Transverse colon (tissue), 4 donors: ENCODE results near the genes STRADA and FTSJ3.

DNA sequence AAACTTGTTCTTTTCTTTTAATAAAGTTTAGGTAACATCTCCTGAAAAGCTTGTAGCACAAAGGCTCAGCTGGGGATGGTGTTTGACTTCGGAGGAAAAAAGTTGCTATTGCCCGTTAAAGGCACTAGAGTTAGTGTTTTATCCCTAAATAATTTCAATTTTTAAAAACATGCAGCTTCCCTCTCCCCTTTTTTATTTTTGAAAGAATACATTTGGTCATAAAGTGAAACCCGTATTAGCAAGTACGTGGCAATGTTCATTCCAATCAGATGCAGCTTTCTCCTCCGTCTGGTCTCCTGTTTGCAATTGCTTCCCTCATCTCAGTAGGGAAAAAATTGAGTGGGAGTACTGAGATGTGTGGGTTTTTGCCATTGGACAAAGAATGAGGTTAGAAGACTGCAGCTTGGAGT, 14.5 kb upstream of the MRC2 start:
- PRO-cap = no peak
- RAMPAGE, long total RNA, 4 experiments = no peak in any of the 4 experiments

- PRO-cap = no peak
- RAMPAGE, long total RNA, 4 experiments = start-site peak on the plus strand in 1 of 4 experiments, at chr17:62666385-62666548 at its widest, 6 reads per replicate
These were observed 38.6 kb downstream of the MRC2 start for GRCh38 chr17:62665757-62666881.

DNA sequence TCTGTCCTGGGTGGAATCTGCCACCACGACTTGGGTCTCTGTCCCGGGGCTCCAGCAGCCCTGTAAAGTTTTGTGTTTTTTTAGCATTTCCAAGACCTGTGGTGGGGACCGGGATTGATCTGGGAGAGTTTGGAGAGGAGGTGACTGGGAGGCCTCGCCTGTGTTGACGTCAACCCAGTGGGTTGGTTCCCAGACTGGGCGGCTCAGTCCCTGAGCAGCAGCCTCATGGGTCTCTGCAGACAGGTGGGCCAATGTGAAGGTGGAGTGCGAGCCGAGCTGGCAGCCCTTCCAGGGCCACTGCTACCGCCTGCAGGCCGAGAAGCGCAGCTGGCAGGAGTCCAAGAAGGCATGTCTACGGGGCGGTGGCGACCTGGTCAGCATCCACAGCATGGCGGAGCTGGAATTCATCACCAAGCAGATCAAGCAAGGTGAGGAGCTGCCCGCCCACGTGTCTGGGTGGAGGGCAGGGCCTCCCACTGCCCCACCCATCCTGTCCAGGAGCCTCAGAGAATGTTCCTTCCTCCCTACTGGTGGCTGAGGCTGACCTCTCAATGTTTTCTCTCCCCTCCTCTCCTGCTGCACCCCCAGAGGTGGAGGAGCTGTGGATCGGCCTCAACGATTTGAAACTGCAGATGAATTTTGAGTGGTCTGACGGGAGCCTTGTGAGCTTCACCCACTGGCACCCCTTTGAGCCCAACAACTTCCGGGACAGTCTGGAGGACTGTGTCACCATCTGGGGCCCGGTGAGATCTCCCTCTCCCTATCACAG, 44.1 kb downstream of the MRC2 start:
- PRO-cap = no peak
- RAMPAGE, long total RNA, 4 experiments = no peak in any of the 4 experiments

- PRO-cap = no peak
- RAMPAGE, long total RNA, 4 experiments = no peak in any of the 4 experiments
These were observed 52.4 kb downstream of the MRC2 start for GRCh38 chr17:62679716-62680373.

DNA sequence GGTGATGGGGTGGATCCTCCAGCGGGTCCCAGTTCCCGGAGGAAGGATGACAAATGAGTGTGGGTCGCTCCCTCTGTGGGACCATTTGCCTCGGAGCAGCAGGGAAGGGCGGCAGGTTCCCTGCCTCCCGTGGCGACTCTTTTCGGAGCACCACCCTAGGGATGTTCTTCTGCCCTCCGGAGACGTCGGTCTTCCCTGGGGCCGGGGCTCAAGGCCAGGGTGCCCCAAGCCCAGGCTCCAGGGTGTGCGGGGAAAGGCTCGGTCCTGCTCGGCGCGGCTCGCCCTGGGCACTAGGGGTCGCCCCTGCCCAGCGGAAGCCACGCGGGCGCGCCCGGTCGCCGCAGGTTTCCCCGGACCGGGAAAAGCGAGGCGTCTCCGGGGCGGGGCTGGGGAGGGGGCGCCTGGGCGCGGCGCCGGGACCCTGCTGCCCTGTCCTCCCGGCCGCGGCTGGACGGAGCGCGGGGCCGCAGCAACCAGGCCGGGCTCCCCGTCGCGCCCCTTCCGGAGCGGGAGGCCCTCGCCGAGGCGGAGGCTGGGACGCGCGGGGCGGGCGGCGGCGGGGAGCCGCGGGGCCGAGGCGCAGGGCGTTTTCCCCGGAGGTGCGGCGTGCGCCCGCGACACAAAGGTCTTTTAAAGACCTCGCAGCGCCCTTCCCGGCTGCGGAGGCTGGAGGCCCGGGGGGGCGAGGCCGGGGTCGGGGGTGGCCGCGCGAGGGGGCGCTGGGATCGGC, 76.3 kb downstream of the MRC2 start:
- PRO-cap = no peak
- RAMPAGE, long total RNA, 4 experiments = no peak in any of the 4 experiments

- PRO-cap = unidirectional peak, minus-strand start at chr17:62704635
- RAMPAGE, long total RNA, 4 experiments = no peak in any of the 4 experiments
These were observed 77.1 kb downstream of the MRC2 start for GRCh38 chr17:62704383-62705118.

GRCh38 chr17:62724591-62725264, 83.4 kb downstream of the MARCHF10 start:
- PRO-cap = no peak
- RAMPAGE, long total RNA, 4 experiments = no peak in any of the 4 experiments

- PRO-cap = no peak
- RAMPAGE, long total RNA, 4 experiments = no peak in any of the 4 experiments
These were observed 196.4 kb downstream of the TANC2 start for GRCh38 chr17:63162064-63163272.

- PRO-cap = bidirectional peak, plus-strand start at chr17:63520670, minus-strand start at chr17:63520577
- RAMPAGE, long total RNA, 4 experiments = no peak in any of the 4 experiments
These were observed 2.7 kb upstream of the KCNH6 start for GRCh38 chr17:63520438-63520913.

- PRO-cap = unidirectional peak, plus-strand start at chr17:63621694
- RAMPAGE, long total RNA, 4 experiments = no peak in any of the 4 experiments
These were observed 802 bp upstream of the MAP3K3 start for GRCh38 chr17:63621438-63621791.

- PRO-cap = no peak
- RAMPAGE, long total RNA, 4 experiments = no peak in any of the 4 experiments
These were observed 10.2 kb downstream of the MAP3K3 start for GRCh38 chr17:63632443-63632809.

GRCh38 chr17:63681156-63681878, 18.6 kb downstream of the LIMD2 start:
- PRO-cap = no peak
- RAMPAGE, long total RNA, 4 experiments = no peak in any of the 4 experiments

DNA sequence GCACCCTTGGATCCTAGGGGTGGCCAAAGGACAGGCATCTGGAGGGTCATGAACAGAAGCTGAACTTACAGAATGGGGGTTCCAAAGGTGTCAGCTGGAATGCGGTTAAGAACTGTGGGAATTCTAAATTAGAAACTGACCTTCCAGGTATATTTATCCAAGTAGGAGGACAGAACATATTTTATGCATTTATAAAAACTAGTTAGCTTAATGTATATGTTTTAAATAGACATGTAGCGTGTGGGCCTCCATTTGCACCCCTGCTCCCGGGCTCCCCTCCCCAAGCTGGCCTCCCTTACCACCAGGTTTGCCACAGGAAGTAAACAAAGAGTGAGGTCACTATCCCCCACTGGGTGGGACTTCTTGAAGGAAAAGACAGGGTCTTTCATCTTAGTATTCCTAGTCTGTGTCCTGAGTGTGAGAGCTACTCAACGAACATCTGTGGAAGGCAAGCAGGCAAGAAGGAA, 6.3 kb upstream of the LIMD2 start:
- PRO-cap = no peak
- RAMPAGE, long total RNA, 4 experiments = no peak in any of the 4 experiments

DNA sequence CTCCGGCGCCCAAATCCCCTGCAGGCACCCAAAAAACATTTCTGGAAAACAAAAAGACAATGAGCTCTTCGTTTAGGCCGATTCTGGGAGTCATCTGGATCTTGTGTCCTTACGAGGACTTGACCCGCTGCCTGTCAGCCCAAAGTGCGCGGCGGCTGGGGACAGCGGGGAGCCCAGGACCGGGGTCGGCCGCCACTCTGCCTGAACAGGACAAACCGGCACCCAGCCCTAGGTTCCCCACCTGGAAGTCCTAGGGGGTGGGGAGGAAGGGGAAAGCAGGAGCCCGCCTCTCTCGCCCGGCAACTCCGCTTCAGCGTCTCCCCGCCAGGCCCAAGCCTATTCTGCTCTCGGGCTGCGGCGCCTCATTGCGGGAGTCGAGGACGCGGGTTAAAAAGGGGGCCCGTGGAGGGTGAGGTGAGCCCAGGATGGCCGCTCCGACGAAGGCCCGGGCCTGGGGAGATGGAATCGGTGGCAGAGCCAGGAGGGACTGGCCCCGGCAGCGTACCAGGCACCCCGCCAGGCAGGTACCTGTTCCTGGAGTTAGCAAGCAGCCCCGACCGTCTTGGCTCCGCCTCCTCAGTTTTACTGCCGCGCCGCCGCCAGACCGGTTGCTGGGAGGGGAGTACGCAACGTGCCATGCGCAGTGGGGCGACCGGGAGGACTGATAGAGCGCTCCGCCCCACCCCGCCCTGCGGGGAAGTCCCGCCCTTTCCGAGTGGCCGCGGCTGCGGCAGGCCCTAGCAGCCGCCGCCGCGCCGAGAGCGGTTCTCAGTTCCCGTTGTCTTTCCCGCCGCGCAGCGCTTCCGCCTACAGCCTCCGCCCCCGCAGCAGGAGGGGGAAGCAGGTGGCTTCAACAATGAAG, at the start of gene STRADA:
TSS of gene STRADA (minus strand) at position 587 of the 862 bp plus-strand sequence.
- PRO-cap = bidirectional peak, plus-strand start at position 142 of the sequence, minus-strand start at position 136 of the sequence; unidirectional peak, minus-strand start at position 209 of the sequence; unidirectional peak, minus-strand start at position 338 of the sequence; bidirectional peak, plus-strand start at position 771 of the sequence, minus-strand start at position 584 of the sequence
- RAMPAGE, long total RNA, 4 experiments = start-site peak on the minus strand in 2 of 4 experiments, centred at positions 509 to 553 of the sequence, 56 to 77 reads per replicate

DNA sequence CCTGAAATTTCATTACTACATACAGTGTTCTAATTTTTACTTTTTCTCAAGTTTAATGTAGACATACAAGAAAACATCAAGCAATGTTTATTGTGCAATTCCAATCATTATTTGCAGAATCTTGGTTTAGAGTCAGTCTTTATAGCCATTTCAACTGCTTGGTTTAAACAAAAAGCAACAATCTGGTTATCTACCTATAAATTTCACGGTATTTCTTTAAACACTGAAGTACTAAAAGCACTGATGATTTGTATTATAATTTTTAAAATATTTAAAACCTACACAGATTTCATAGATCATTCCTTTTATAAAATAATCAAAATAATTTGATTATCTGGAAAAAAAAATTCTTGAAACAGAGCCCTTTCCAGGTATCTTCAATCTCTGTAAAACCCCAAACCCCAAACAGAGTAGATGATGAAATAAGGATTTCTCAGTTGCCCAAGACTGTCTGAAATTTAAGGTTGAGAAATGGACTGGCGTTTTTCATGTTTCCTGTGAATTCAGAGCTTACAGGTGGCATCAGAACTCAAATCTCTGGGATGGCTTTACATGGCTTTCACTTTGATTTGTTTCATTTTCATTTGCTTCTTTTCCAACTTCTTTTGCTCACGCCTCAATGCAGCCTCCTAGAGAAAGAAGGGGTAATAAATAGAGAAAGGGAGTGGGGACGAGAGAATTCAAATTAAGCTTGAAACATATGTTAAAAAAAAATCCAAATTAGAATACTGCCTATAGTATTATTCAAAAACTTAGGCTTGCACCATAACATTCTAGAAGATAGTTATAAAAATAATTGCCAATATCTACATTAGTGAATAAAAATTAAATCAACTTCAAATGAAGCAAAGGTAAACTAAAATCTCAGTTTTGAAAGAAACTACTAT, 5.0 kb upstream of the STRADA start:
- PRO-cap = no peak
- RAMPAGE, long total RNA, 4 experiments = no peak in any of the 4 experiments

DNA sequence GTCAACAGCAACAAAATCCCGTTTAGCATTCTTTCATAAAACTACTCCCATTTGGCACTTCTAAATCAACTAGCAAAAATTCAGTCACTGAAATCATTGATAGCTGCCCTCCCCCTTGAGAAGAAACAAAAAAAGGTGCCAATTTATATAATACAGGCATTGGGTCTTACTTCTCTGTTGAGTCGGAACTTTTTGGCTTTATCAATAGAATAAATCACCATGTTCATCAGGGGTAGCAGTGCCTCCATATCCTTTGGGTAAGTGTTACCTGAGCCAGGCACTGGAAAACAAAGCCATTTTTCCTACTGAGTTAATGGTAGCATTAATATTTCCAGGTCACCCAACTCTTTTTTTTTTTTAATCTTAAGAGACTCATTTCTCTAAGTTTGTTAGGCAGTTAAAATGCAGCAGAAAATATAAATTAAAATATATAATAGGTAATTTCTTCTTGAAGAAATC, 10.6 kb upstream of the STRADA start:
- PRO-cap = no peak
- RAMPAGE, long total RNA, 4 experiments = start-site peak on the minus strand in 2 of 4 experiments, centred at positions 200 to 215 of the sequence, 46 to 82 reads per replicate

DNA sequence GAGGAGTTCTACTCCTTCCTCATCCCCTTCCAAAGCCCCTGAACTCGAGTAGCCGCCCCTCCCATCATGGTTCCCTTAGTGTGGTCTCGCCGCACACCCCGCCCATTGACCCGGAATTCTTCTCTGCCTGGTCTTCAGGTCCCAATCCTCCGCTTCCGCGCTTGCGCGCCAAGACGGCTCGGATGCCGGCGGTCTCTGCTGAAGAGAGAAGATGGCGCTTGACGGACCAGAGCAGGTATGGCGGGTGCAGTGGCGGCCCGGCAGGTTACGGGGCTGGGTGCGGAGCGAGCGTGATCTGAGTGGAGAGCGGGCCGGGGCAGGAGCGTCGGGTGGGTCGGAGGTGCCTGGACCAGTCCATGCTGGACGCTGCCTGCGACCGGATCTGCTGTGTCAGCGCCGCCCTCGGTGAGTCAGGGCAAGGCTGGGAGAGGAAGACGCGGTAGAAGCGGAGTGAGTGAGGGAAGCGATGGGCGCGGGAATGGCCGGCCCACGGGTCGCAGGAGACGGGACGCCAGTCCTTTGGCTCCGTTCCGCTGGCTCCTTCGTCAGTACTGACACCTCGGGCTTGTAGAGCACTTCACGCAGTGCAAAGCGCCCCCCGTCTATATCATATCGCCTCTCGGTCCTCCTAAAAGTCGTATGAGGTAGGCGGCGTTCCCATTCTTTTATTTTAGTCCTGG, at the start of gene FTSJ3:
TSS of gene FTSJ3 (minus strand) at position 384 of the 680 bp plus-strand sequence.
- PRO-cap = bidirectional peak, plus-strand start at position 171 of the sequence, minus-strand start outside the sequence; bidirectional peak, plus-strand start at position 453 of the sequence, minus-strand start at position 384 of the sequence; unidirectional peak, minus-strand start at position 550 of the sequence
- RAMPAGE, long total RNA, 4 experiments = start-site peak on the plus strand in 3 of 4 experiments, centred at positions 168 to 285 of the sequence, 21 to 409 reads per replicate

GRCh38 chr17:63831202-63832345, 4.1 kb upstream of the FTSJ3 start:
- PRO-cap = no peak
- RAMPAGE, long total RNA, 4 experiments = no peak in any of the 4 experiments

DNA sequence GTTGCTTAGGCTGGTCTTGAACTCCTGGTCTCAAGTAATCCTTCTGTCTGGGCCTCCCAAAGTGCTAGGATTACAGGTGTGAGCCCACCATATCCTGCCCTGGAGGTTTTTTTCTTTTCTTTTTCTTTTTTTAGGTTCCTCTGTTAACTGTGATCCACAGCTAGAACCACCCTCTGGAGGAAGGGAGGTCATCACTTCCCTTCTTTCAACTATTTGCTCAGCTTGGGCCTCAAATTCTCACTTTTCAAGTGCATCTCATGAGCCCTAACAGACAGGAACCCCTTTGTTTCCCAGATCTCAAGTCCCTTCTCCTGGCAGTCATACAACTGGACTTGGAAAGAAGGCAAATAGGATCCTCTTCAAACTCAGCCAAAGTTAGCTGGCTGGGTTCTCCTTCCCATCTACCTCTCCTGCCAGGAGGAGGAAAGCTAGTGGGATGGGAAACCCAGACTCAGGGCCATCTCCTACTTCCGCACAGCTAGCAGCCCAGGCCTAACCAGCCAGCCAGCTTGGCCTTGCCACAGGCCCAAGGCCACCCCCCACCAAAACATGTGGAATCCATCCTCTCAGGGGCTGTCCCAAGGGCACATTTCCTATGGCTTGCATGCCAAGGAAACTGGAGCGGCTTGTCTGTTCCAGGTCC, 2.0 kb downstream of the SMARCD2 start:
- PRO-cap = no peak
- RAMPAGE, long total RNA, 4 experiments = start-site peak on the minus strand in 1 of 4 experiments, centred at position 146 of the sequence, 5 reads per replicate

DNA sequence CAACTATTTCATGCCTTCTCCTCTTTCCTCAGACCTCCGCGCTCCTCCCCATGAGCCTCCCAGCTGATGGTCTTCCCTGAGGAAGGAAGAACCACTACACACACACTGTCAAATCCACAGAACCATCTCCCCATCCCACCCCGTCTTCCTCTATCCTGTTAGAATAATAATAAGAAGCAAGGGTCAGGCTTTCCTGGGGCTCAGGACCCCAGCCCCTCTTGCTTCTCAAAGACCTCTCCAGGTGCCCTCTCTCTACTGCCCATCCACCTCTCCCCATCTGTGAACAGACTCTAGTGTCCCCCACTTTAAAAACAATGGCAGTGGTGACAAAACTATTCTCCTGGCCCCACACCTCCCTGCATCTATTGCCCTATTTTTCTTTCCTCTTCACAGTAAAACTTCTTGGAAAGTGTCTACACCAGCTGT, 3.7 kb upstream of the SCN4A start:
- PRO-cap = unidirectional peak, minus-strand start at position 278 of the sequence
- RAMPAGE, long total RNA, 4 experiments = no peak in any of the 4 experiments